ENCODE measurements around a stretch of chr6.

GRCh38 chr6:180091-180631 is 112.1 kb upstream of the DUSP22 start:
- PRO-cap, 7 experiments, result no peak in any of the 7 experiments
- RAMPAGE, long total RNA, 2 experiments, result no peak in any of the 2 experiments

DNA sequence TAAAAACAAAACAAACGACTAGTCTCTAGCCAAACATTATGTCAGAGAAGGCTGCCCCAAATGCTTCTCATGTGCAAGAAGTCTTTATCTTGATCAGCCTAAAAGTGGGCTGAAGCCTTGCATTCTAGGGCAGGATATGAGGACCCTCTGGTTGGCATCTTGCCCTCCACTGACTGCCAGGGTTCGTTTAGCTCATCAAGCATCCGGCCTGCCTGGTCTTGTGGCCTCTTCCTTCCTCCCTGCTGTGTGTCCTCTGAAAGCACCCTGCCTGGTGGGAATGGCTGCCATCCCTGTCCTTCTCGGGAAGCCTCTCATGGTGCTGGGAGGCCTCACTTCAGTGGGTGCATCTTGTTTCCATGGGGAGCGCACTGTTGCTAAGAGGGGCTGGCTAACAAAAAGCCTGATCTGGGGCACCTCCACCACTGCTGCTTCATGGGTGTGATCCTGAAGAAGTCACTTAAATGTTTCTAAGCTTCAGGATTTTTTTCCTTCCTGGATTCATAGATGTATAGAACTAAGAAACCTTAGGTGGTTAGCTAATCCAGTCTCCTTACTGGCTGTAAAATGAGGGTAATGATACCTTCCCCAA is 4.5 kb downstream of the DUSP22 start:
- PRO-cap, 7 experiments, result no peak in any of the 7 experiments
- RAMPAGE, long total RNA, 2 experiments, result no peak in any of the 2 experiments

GRCh38 chr6:312969-313766 is 20.9 kb downstream of the DUSP22 start:
- PRO-cap, 7 experiments, result no peak in any of the 7 experiments
- RAMPAGE, long total RNA, 2 experiments, result no peak in any of the 2 experiments

DNA sequence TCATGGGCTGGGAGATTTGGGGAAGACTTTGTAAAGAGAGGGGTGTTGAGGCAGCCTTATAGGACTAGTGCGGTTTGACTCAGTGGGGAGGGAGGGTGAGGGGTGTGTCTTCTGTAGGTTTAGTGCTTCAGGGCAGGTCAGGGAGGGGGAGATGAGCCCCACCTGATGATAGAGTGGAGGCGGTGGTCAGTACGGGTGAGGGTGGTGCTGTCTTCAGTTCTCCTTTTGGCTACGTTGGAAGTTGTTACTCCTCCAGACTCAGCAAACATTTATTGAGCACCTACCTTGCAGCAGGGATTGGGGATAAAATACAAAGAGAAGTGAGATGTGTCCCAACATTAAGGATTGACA is 28.3 kb downstream of the DUSP22 start:
- PRO-cap, 7 experiments, result no peak in any of the 7 experiments
- RAMPAGE, long total RNA, 2 experiments, result no peak in any of the 2 experiments

- PRO-cap, 7 experiments, result no peak in any of the 7 experiments
- RAMPAGE, long total RNA, 2 experiments, result no peak in any of the 2 experiments
These were observed 40.3 kb downstream of the DUSP22 start for GRCh38 chr6:332574-333083.

DNA sequence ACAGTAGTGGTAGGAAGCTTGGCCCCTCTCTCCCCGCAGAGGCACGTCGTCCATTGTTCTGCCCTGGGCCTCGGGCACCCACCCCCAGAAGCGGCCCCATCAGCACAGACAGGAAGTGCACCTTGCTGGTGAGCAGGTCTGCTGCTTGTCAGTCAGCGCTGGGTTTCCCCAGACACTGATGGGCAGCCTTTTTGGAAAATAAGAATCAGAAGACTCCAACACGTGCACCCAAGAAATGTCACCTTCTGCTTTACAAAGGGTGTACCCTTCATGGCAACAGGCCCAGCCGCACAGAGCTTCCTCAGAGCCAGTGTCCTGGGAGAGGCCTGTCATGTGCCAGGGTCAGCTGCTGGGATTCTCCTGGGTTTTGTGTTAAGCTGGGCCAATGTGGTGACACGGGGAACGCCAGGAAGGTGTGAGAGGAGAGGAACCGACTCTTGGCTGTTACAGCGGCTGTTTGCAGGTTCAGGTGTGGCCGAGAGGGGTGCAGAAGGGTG is 34.7 kb upstream of the IRF4 start:
- PRO-cap, 7 experiments, result no peak in any of the 7 experiments
- RAMPAGE, long total RNA, 2 experiments, result no peak in any of the 2 experiments

- PRO-cap, 7 experiments, result no peak in any of the 7 experiments
- RAMPAGE, long total RNA, 2 experiments, result start-site peak on the plus strand in 1 of 2 experiments, at chr6:362366-362917 at its widest, 10 reads per replicate
These were observed 29.0 kb upstream of the IRF4 start for GRCh38 chr6:362361-363122.

DNA sequence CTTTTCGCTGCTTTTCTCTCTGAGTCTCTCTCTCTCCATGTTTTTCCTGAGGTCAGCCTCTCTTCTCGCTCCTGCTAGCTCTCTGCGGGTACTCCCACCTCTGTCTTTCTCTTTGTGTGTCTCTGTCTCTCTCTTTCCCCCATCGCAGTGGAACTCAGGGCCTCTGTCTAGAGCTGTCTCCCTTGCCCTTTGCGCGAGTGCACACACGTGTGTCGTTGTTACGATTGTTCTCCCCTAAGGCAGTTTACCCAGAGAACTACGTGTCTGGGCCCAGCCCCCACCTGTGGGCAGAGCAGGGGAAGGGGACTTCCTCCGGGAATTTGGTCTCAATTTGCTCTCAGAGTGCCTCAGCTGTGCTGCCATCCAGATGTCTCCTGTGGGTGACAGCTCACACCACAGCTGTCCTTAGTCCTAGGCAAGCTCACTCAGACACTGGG is 2.3 kb downstream of the IRF4 start:
- PRO-cap, 7 experiments, result no peak in any of the 7 experiments
- RAMPAGE, long total RNA, 2 experiments, result no peak in any of the 2 experiments

GRCh38 chr6:403456-404305 is 12.1 kb downstream of the IRF4 start:
- PRO-cap, 7 experiments, result no peak in any of the 7 experiments
- RAMPAGE, long total RNA, 2 experiments, result no peak in any of the 2 experiments

DNA sequence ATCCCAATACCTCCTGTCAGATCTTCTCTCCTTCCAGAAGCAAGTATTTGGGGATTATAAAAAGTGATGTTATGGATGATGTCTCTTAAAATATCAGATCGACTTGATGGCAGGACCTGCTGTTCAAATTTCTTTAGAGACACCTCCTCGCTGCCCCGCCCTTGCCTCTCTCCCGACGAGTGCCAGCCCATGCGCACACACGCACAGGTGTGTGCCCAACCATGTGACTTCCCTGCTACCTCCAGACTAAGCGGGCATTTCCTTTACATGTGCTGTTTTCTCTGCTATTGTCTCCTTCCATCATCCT is 224.5 kb upstream of the FOXQ1 start:
- PRO-cap, 7 experiments, result no peak in any of the 7 experiments
- RAMPAGE, long total RNA, 2 experiments, result no peak in any of the 2 experiments

DNA sequence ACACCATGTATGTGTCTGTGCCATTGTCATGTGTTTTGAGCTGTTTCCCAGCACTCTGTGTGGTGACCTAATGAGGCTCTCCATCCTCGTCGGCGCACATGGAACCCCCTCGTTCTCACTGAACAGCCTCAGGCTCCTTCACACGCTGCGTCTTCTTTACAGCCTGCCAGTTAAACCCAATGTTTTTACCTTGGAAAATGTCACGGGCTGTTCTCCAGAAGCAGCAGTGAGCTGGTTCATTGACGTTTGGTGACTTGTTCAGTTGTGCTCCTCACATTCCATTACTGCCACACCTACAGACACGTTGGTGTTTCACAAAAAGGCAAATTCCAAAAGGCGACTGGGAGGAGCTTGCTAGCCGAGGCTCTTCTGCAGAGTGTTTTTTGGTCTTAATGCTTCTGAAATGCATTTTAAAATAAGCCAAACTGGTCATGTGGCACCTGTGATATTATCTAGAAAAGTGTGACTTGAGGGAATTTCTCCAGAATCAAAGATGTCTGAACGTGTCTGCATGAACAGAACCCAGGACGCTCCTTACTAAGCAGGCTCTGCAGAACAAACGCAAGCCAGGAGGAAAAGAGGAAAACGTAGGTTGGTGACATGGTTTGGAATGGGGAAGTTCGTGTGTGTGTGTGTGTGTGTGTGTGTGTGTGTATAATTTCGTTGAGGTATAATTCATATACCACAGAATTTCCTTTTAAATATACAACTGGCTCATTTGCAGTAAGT is 200.8 kb upstream of the FOXQ1 start:
- PRO-cap, 7 experiments, result no peak in any of the 7 experiments
- RAMPAGE, long total RNA, 2 experiments, result no peak in any of the 2 experiments

DNA sequence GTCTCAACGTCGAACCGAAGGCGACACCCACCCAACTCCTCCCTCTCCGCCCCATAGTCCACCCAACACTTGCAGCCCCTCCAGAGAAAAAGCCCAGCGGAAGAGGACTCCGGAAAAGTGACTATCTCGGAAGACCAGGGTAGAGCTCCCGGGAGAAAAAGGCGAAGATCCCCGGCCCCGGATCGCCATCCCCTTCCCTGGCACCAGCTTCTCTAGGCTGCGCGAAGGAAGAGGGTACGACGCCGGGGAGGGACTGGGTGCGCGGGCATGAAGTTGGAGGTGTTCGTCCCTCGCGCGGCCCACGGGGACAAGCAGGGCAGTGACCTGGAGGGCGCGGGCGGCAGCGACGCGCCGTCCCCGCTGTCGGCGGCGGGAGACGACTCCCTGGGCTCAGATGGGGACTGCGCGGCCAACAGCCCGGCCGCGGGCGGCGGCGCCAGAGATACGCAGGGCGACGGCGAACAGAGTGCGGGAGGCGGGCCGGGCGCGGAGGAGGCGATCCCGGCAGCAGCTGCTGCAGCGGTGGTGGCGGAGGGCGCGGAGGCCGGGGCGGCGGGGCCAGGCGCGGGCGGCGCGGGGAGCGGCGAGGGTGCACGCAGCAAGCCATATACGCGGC is 648 bp downstream of the FOXQ1 start:
- PRO-cap, 7 experiments, result no peak in any of the 7 experiments
- RAMPAGE, long total RNA, 2 experiments, result no peak in any of the 2 experiments

GRCh38 chr6:1316052-1317001 is 4.4 kb downstream of the FOXQ1 start:
- PRO-cap, 7 experiments, result no peak in any of the 7 experiments
- RAMPAGE, long total RNA, 2 experiments, result no peak in any of the 2 experiments

- PRO-cap, 7 experiments, result no peak in any of the 7 experiments
- RAMPAGE, long total RNA, 2 experiments, result no peak in any of the 2 experiments
These were observed 7.4 kb upstream of the FOXF2 start for GRCh38 chr6:1381546-1382855.

- PRO-cap, 7 experiments, result no peak in any of the 7 experiments
- RAMPAGE, long total RNA, 2 experiments, result no peak in any of the 2 experiments
These were observed 548 bp downstream of the FOXF2 start for GRCh38 chr6:1389888-1390360.

- PRO-cap, 7 experiments, result no peak in any of the 7 experiments
- RAMPAGE, long total RNA, 2 experiments, result no peak in any of the 2 experiments
These were observed 5.2 kb downstream of the FOXF2 start for GRCh38 chr6:1394293-1395348.

- PRO-cap, 7 experiments, result no peak in any of the 7 experiments
- RAMPAGE, long total RNA, 2 experiments, result no peak in any of the 2 experiments
These were observed 83.2 kb upstream of the FOXC1 start for GRCh38 chr6:1526314-1527070.

DNA sequence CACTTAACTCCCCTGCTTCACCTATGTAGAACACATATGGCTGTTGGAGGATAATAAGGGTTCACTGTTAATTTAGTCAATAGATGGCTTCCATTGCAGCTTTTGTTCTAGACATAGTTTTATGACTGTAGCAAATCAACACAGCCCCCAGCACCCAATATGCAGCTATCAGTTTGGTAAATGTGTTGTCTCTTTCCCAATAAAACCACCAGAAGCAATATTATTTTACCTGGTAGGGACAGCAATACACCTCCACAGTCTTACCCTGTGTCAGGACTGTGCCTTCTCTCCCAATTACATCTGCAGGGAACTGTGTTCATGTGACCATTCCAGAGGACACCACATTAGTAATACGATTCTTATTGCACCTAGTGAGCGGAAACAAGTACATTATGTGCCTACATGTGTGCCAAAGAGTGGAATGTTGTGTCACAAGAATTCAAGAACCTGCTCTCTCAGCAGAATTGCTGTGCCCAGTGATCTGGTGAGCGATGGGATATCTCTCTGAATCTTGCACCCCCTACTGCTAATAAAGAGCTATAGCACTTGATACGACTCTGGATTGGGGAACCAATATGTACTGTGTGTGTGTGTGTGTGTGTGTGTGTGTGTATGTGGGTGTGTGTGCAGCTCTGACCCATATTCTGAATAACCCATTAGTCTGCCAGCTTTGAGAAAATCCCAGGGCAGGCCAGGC is 57.5 kb upstream of the FOXC1 start:
- PRO-cap, 7 experiments, result no peak in any of the 7 experiments
- RAMPAGE, long total RNA, 2 experiments, result no peak in any of the 2 experiments

DNA sequence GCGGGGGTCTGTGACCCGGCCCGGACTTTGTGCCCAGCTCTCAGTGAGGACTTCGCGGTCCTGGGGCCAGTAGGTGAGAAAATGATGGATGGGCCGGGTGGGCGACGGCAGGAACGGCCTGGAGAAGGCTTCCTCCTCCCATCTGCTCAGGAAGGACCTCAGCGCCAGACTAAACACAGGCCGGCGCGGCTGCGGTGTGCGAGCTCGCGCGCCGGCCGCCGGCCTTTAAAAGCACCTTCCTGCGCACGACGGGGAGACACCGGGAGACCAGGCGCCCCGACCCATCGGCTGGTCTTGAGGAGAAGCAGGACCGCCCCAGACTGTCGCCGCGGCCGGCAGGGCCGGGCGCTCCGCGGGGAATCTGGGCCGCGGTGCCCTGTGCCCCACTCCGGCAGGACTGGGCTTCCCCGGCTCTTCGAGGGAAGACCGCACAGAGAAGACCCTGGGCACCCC is 8.3 kb upstream of the FOXC1 start:
- PRO-cap, 7 experiments, result no peak in any of the 7 experiments
- RAMPAGE, long total RNA, 2 experiments, result no peak in any of the 2 experiments

GRCh38 chr6:2141732-2142337 is 103.6 kb downstream of the GMDS start:
- PRO-cap, 7 experiments, result no peak in any of the 7 experiments
- RAMPAGE, long total RNA, 2 experiments, result no peak in any of the 2 experiments

Data from ovary (tissue), 7 donors.